H7 (cell line): ENCODE measurements around the gene PDE4B.

GRCh38 chr1:62606610-62607061 is 9.3 kb downstream of the ANGPTL3 start:
- RAMPAGE, long total RNA, result no peak

DNA sequence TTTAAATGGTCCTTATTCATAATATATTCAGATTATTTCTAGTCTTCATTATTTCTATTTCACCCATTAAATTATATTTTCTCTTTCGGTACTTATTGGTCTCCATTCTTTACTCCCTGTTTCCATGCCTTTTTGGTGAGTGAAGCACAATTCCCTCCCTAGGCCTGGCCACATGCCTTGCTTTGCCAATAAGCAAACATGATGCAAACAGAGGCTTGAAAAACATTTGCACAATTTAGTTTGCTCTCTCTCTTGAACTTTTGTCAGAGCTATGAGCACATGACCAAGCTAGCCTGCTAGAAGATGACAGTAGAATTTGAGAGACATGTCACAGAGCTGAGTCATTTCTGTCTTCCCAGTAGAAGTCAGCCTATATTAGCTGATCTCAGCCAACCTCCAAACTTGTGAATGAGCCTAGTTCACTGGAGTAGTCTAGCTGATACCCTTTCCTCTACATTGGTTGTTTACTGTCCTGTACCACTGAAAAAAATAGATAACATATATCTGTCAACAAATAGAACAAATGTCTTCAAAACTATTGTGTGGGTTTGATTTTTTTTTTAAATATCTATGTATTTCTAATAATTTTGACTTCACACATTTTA is 24.6 kb downstream of the ANGPTL3 start:
- RAMPAGE, long total RNA, result no peak

DNA sequence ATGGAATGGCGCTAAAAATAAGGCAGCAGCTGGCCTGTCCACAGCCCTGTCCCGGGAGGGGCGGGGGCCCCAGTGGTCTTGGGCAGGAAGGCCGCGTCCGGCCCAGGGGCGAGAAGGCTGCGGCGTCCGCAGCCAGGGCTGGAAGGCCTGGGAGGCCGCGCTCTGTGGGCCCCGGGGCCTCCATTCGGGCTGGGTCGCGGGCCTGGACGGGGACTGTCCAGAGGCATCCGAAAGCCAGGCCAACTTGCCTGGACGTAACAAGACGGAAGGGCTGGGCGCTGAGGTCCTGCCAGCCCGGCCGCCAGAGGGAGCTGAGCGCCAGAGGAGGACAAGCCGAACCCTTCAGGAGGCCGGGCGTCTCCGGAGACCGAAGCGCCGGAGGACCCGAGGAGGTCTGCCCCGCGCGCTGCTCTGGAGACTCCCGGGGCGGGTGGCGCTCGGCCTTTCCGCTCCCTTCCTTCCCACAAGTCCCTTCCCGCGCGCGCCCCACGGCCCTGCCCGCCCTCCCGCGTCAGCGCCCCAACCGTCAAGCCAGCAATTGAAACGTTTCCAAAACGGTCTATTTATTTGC is 5.5 kb upstream of the FOXD3 start:
- RAMPAGE, long total RNA, result no peak

DNA sequence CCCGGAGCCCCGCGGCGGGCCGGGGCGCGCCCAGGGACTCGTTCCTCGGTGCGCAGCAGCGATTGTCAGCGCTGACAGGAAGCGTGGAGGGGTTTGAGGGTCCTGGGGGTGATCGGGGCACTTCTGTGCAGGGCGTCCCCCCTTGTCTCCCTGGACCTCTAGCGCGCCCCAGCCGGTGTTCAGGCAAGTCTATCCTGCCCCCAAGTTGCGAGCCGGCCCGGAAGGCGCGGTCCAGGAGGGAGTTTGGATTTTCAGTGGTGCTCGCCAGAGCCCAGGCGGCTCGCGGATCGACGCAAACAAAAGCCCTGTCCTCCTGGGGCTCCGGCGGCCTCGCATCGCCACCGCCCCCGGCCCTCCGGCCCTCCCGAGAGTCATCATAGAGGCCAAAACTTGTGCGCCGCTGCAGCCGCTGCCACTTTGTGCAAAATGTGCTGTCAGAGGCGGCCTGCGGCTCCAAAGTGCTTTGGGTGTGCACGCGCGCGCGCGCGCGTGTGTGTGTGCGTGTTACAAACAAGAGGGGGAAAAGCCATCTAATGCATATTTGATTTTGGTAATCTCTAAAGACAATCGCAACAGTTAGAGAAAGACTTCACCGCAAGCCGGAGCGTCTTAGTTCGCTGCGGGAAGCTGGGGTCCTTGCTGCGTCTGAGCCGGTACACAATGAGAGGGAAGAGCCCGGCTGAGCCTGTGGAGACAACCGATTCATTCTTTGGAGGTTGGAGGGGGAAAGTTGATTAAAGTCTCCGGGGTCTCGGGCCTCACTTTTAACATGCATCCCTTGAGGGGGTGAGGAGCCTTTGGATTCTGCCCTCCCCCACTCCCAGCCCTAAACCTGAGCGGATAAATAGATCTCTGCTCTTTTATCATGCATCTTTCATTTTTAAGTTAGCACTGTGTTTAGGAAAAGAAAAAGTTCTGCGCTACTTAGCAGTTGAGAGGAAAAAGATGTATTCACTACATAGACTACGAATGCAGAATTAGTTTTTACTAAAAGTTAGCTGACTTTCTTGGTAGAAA is 1.2 kb downstream of the ROR1 start:
- RAMPAGE, long total RNA, result no peak

- RAMPAGE, long total RNA, result no peak
Measured at GRCh38 chr1:64070844-64071469, 132.5 kb upstream of the UBE2U start.

DNA sequence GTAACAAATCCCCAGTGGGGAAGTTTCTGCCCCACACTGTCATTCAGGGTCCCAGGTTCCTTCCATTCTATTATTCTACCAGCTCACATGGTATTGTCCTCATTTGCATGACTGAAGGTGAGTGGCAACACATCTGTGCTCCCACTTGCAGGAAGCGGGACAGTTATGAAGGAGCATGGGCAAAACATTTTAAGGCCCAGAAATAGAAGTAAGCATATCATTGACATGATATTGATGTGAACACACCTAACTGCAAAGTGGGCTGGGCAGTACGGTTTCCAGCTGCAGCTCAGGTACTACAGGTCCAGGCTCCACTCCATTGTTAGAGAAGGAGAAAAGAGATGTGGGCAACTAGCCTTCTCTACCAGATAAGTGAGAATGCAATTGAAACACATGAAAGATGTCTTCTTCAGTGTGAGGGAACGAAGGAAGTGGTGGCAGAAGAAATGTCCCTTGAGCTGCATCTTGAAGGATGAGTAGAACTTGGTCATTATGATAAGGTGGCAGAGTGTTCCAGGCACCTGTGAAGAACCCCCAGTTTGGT is 128.8 kb upstream of the CACHD1 start:
- RAMPAGE, long total RNA, result no peak

- RAMPAGE, long total RNA, result no peak
Measured at GRCh38 chr1:64474561-64475263, 4.8 kb downstream of the CACHD1 start.

GRCh38 chr1:64773207-64773613 is 28.3 kb downstream of the RAVER2 start:
- RAMPAGE, long total RNA, result no peak

GRCh38 chr1:64845273-64846076 is 100.6 kb downstream of the RAVER2 start:
- RAMPAGE, long total RNA, result no peak

DNA sequence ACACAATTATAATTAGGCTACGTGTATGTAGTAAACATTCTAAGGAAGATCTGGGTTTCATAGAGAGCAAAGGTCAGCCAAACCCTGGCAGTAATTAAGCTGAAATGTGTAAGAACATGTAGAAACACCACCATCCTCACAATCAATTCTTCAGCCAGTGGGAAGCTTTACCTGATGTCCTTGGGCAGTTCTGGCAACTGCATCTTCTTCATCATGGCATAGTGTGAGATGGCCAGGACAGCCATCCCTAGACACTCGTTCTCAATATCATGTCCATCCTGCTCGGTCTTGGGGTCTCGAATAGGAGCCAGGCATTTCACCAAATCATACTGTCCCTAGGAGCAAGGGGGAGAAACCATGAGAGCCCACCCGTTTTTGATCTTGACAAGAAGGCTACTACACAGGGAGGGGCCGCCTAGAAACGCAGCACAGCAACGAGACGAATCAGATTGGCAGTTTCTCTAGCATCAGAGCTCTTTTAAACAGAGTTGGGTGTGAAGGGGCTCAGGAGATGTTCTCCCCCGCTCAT is 97.1 kb downstream of the JAK1 start:
- RAMPAGE, long total RNA, result no peak

GRCh38 chr1:64954903-64955703 is 11.2 kb downstream of the JAK1 start:
- RAMPAGE, long total RNA, result no peak

GRCh38 chr1:64966799-64967004 is 353 bp upstream of the JAK1 start:
- RAMPAGE, long total RNA, result no peak

GRCh38 chr1:64967379-64967761 is 1.0 kb upstream of the JAK1 start:
- RAMPAGE, long total RNA, result no peak

DNA sequence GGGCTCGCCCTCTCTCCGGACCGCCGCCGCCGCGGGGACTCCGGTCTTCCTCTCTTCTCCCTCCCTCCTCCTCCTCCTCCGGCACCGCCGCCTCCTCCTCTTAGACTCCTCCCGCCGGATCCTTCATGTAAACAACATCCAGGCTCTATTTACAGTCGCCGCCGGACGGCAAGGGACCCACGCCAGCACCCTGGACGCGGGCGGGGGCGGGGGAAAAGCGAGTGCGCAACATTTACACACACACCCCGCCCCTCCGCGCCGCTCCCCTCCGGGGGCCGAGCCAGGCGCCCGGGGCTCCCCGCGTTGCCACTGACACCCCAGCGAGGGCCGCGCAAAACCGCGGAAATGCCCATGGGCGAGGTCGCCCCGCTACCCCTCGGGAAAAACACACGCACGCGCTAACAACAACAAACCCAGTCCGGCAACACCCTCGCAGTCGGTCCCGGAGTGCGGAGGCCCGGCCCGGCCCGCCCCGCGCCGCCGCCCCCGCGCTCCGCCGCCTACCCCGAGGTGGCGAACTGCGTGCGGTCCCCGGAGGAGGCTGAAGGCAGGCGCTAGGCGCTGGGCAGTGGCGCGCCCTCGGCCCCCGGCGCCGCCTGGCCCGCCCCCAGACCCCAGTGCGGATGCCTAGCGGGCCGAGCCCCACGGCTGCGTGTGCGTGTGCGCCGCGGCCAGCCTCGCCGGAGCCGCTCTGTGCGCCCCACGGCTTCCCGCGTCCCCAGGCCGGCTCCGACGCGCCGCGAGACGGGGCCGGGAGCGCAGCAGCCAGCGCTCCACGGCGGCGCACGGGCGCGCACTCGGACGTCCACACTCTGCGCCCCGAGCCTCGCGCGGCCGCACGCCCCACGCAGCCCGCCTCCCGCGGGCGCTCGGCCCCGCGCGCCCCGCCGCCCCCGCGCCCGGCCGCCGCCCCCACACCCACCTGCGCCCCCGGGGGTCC is 81.1 kb upstream of the AK4 start:
- RAMPAGE, long total RNA, result no peak

DNA sequence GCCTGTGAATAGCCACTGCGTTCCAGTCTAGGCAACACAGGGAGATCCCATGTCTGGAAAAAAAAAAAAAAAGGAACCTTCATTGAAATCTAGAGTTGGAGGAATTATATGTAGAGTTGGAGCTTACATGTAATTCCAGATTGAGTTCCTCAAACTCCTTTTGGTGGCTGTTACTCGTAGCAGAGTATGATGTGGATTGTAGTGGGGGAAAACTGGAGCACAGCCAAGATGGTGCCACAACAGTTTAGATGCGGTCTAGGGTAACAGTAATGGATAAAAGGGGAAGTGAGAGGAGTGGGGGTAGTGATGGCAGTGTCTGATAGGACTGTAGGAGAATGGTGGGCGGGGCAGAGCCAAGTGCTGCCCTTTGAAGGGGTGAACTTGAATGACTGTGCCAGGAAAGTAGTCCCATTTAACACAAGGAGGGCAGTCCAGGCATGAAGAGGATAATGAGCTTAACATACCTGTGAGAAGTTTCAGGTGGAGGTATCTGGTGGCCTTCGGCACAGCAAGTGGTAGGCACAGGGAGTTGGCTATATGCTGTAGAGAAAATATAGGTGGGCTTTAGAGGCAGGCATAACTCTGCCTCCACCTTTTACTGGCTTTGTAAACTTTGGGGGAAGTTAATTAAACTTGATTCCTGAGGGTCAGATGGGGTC is 17.6 kb downstream of the AK4 start:
- RAMPAGE, long total RNA, result no peak

- RAMPAGE, long total RNA, result no peak
Measured at GRCh38 chr1:65264373-65265077, 44.8 kb upstream of the DNAJC6 start.

DNA sequence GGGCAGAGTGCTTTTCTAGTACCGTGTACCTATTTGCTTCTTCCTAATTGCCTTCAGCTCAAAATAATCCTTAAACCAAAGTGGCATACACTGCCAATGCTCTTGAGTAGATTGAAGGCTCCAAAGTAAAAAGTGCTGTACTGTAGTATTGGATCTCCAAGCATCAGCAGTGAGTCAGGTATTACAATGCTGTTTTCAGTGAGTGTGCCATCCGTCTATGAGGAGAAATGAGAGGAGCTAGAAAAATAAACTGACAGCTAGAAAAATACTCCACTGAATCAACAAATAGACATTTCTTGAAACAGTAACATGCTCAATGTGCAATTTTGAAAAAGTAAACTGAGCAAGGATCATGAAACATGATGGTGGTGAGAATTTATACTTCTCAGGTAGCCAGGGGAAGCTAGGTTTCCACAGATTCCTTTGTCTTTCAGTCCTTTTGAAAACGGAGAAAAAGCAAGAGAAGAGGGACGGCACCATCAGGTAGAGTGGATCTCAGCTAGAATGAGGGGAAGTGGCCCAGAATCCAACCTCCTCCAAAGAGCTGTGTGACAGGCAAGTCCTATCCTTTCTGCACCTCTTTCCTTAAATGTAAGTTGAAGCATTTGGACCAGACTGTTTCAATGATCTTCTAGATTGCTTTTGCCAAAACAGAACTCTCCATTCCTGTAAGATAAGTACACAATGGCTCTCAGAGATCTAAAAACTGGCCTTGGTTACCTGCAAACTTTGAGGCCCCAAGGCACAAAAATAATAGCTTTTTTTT is 1.5 kb upstream of the LEPR start:
- RAMPAGE, long total RNA, result no peak

GRCh38 chr1:65564335-65564842 is 143.9 kb downstream of the LEPR start:
- RAMPAGE, long total RNA, result no peak

GRCh38 chr1:65792645-65793863 is at the start of gene PDE4B:
Gene PDE4B, plus strand, starts transcription at chr1:65792895.
- RAMPAGE, long total RNA, result no peak

DNA sequence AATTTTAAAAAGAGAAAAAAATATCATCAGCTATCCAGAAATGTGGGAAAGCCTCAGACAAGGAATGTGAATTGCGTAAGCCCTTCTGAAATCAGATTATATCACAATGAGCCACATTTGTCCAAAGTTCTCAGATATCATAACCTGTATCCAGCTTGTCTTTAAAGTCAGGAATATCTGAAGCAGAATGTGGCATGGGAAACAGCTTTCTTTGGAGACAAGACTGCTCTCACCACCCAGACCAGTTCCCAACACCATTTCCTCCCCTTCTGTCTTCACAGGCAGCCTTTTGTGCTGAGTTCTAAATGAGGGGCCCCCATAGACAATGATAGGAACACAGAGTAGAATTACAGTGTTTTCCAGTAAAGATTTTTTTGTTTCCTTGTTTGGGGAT is 351.1 kb upstream of the SGIP1 start:
- RAMPAGE, long total RNA, result no peak